Kidney epithelial cell (primary cell): ENCODE measurements around a stretch of chr11.

DNA sequence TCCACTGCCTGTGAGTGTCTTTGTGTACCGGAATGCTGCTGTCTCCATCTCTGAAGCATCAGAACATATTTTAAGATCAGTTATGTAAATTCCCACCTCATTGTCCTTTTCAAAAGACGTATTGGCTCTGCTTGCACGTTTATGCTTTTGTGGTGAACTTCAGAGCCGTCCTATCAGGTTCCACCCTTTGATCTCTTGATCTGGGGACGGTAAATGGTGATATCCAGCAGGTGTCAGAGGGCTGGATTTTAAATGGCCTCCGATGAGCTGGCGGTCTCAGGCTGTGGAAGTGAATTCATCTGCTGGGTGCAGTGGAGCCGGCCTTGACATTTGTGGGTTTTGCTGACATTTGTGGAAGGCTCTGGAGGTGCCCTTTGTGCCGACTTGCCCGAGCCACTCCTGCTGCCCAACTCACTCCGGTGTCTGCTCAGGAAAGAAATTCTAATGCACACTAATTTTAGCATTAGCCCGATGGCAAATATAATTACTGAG, 8.9 kb downstream of the LRP5 start:
- RAMPAGE, long total RNA, result no peak
- RRBS, result 30% methylated on average over 2 of the region's 12 CpGs

DNA sequence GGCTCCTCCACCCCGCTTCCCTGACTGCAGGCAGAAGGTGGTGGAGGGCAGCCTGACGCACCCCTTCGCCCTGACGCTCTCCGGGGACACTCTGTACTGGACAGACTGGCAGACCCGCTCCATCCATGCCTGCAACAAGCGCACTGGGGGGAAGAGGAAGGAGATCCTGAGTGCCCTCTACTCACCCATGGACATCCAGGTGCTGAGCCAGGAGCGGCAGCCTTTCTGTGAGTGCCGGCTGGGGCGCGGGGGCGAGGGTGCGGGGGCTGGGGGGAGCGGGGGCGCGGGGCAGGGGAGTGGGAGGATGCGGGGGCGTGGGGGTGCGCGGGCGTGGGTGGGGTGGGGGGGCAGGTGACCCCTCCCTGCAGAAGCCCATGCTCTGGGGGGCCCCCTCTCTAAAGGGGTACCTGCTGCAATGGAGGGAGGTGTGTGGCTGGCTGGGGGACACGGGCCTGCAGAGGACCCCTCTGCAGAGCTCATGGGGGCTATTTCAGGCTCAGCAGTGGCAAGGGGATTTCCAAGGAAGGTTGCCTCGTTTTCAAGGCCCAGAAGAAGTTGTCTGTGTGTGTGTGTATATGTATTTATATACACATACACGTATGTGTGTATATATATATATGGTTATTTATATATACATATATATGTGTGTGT, 51.5 kb downstream of the LRP5 start:
- RAMPAGE, long total RNA, result no peak
- RRBS, result no CpG with 5 or more reads among the region's 24 CpGs

DNA sequence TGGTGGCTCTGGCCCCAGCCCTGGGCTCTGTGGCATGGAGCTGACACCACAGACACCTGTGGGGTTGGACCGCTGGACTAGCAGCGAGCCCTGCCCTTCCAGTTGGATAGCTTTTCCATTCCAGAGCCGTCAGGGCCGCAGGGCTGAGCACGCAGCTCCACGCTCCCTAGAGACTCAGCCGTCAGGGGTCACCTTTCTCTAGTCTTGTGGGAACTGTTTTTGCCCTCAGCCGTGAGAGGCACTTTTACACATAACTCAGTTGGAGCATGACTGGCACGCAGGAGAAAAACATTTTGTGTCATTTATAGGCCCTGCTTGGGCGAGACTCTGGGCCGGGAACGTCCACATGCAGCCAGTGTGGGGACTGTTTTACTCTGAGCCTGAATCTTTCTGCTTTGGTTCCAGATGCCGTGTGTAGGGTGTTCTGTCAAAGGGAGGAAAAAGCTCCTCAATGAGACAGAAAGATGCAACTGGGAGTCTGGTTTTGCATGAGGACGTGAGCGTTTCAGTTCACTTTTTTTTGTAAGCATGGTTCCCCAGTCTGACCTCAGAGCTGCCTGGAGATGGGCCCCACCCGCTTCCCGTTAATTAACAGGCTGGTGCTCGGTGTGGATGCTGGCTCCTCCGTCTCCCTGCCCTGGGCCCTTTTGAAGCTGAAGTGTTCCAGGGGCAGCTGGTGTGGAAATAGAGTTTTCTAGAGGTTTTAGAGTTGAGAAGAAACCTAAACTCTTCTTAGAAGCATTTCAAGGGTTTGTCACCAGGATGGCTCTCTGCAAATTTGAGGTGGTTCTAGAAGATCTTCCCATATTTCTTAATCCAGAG, 58.3 kb downstream of the LRP5 start:
- RAMPAGE, long total RNA, result no peak
- RRBS, result no CpG with 5 or more reads among the region's 19 CpGs

DNA sequence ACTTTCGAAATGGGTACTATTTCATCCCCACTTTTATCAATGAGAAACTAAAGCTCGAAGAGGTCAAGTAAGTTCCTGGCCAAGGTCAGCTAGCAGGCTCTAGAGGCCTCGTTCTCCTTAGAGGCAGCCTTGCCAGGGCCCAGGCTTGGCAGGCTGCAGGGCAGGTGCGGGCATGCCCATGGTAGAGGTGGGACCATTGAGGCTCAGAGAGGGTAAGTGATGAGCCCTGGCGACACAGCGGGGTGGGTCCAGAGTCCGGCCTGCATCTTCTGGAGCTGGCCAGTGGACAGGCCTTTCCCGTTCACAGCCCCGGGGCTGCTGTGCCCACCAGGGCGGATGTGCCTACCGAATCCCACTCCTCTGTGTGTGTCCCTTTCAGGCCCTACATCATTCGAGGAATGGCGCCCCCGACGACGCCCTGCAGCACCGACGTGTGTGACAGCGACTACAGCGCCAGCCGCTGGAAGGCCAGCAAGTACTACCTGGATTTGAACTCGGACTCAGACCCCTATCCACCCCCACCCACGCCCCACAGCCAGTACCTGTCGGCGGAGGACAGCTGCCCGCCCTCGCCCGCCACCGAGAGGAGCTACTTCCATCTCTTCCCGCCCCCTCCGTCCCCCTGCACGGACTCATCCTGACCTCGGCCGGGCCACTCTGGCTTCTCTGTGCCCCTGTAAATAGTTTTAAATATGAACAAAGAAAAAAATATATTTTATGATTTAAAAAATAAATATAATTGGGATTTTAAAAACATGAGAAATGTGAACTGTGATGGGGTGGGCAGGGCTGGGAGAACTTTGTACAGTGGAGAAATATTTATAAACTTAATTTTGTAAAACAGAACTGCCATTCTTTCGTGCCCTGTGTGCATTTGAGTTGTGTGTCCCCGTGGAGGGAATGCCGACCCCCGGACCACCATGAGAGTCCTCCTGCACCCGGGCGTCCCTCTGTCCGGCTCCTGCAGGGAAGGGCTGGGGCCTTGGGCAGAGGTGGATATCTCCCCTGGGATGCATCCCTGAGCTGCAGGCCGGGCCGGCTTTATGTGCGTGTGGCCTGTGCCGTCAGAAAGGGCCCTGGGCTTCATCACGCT, 11.8 kb upstream of the PPP6R3 start:
- RAMPAGE, long total RNA, result no peak
- RRBS, result 97% methylated on average over 5 of the region's 46 CpGs

- RAMPAGE, long total RNA, result no peak
Observed at GRCh38 chr11:68463709-68463953, 3.1 kb downstream of the PPP6R3 start.

- RAMPAGE, long total RNA, result no peak
- RRBS, result no CpG with 5 or more reads among the region's 15 CpGs
Observed at GRCh38 chr11:68616536-68617287, 67.6 kb upstream of the GAL start.

DNA sequence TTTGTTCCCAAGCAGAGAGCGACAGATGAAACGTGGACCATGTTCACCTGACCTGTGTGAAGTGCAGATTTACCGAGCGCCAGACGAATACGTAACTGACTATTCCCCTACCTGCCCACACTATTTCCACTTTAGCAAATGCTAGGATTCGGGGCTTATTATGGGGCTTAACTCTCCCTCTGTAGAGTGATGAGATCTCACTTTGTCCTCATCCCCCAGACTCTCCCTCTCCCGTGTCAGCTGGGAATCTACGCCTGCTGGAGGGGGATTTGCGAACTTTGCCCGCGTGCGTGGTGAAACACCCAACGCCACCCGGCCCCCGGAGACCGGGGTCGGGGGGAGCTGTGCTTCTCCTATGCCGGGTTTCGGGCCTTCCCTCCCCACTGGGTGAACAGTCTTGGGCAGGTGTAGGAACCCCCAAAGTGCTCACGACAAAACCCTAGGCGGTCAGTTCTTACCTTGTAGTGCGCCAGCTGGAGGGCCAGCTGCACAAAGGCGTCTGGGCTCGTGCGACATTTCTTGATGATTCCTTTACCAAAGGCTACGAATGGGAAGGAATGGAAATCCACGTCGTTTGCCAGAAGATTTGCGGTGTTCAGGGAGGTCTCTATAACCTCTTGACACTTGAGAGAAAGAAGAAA, 21.6 kb upstream of the TESMIN start:
- RAMPAGE, long total RNA, result no peak
- RRBS, result no CpG with 5 or more reads among the region's 30 CpGs

DNA sequence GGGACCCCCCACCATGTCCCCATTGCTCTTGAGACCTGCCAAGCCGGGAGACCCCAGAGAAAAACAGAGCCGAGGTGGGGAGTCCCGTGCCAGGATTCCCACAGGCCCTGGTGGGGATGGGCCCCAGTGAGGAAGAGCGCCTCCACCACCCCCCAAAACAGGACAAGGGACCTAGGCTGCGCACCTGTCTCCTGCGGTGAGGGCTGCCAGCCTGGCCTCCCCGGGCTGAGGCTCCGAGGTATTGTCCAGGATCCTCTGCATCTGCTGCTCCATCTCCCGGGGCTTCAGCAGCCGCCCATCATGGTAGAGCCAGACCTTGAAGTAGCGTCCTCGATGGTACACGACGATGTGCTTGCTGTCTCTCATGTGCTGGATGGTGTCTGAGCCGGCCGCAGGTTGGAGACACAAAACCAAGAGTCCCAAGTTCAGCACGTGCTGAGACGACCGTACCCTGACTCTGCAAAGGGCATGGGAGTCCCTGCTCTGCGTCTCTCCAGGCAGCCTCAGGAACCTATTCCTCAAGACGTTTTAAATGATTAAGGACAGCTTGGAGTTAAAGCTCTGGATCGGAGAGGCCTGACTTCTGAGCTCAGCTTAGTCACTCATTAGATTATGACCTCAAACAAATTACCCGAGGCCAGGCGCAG, 33.4 kb upstream of the TESMIN start:
- RAMPAGE, long total RNA, result no peak
- RRBS, result 96% methylated on average over 3 of the region's 24 CpGs

- RAMPAGE, long total RNA, result no peak
- RRBS, result 4% methylated on average over 16 of the region's 74 CpGs
Observed at GRCh38 chr11:68855091-68856089, 13.7 kb upstream of the CPT1A start.

DNA sequence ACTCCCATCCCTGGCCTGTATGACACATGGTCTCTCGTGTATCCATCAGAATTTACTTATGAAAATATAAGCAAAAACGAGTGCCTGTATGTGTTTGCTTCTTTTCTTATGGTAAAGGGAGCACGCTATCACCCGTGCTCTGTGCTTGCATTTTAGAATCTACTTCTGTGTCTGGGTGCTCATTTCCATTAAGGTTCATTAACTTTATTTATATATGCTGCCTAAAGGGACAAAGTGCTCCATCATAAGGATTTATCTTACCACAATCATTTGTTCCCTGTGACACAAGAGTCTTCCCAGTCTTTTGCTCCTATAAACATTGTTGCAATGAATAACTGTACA, 15.6 kb upstream of the CPT1A start:
- RAMPAGE, long total RNA, result no peak
- RRBS, result no CpG with 5 or more reads among the region's 4 CpGs

GRCh38 chr11:69008600-69009212, 4.3 kb downstream of the MRGPRF start:
- RAMPAGE, long total RNA, result no peak
- RRBS, result 1% methylated on average over 4 of the region's 17 CpGs

GRCh38 chr11:69114733-69115449, 40.8 kb upstream of the SMIM38 start:
- RAMPAGE, long total RNA, result no peak
- RRBS, result 80% methylated on average over 5 of the region's 19 CpGs

GRCh38 chr11:69189802-69190174, 34.1 kb downstream of the SMIM38 start:
- RAMPAGE, long total RNA, result no peak
- RRBS, result no CpG with 5 or more reads among the region's 8 CpGs

DNA sequence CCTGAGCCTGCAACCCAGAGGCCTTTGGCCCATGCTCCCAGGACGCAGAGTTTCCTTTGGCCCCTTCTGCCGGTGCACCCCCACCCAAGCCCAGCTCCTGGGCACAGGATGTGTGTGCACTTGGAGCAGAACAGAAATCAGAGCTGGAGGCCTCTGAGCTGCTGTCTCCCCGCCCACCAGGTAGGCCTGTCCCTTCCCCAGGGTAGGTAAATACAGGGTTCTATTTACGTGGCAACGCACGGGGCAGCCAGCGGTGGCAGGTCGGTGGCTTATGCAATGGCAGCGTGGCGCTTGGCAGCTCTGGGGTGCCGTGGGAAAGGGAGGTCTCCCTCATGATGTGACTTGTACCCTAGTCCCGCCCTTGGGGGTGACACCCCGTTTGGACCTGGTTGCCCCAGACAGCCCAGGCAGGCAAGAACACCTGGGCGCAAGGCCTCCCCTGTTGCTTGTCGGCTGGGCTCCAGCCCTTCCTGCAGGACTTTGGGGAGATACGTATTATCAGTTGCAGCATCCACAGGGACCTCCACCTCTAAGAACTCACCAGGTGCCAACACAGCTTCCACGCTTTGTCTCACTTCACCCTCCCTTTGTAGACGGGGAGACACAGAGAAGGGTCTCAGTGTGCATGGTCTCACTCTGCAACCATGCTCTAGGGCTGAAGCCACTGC, 20.8 kb upstream of the MYEOV start:
- RAMPAGE, long total RNA, result no peak
- RRBS, result no CpG with 5 or more reads among the region's 18 CpGs

DNA sequence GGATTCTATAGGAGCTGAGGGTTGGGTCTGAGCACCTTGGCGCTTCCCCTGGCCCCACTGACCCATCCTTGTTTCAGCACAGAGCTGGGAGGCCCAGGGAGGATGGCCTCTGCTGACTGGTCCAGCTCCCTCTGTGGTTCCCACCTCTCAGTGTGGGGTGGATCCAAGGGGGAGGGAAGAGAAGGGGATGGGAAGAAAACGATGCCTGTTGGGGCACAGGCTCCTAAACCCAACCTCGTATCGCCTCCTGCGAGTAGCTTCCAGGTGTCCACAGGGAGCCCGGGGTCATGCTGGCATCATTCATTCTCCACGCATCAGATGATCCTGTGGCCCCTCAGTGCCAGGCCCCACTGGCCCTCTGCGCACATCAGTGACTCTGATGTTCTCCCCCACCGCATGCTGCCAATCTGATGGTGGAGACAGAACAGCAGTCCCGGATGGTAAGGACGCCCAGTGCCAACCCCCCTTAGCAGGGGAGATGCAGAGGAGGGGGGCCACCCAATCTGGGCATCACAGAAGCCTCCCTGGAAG, 5.1 kb downstream of the MYEOV start:
- RAMPAGE, long total RNA, result no peak
- RRBS, result no CpG with 5 or more reads among the region's 11 CpGs

GRCh38 chr11:69420407-69420917, 126.5 kb downstream of the MYEOV start:
- RAMPAGE, long total RNA, result no peak
- RRBS, result no CpG with 5 or more reads among the region's 14 CpGs

GRCh38 chr11:69479738-69480400, 161.1 kb upstream of the CCND1 start:
- RAMPAGE, long total RNA, result no peak
- RRBS, result no CpG with 5 or more reads among the region's 20 CpGs

- RAMPAGE, long total RNA, result no peak
- RRBS, result no CpG with 5 or more reads among the region's 5 CpGs
Observed at GRCh38 chr11:69515194-69515617, 125.8 kb upstream of the CCND1 start.

GRCh38 chr11:69636087-69636993, 4.6 kb upstream of the CCND1 start:
- RAMPAGE, long total RNA, result no peak
- RRBS, result 1% methylated on average over 30 of the region's 67 CpGs

DNA sequence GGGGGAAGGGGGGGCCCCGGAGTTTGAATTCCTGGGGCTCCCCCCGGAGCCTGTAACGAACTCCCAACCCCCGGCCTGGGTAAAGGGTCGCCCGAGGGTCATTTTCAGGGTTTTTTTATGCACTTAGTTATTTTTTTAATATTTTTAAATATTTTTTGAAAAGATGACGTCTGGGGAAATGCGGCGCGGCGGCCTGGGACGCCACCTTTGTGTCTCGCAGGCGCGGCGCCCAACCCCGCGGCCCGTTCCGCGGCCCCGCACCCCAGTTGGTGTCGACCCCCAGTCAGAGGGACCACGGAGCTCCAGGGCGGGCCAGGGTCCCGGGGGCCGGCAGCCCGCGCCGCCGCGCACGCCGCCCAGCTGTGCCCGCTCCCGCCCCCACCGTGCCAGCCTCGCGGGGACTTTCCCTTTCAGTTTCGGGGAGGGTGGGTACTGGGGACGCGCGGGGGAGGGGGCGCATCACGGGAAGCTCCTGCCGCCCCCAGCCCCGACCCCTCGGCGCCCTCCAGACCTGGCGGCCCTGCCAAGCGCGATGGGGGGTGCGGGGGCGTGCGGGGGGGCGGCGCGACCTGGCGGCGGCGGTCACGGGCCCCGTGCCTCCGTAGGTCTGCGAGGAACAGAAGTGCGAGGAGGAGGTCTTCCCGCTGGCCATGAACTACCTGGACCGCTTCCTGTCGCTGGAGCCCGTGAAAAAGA, 1.6 kb downstream of the CCND1 start:
- RAMPAGE, long total RNA, result no peak
- RRBS, result no CpG with 5 or more reads among the region's 70 CpGs